ENCODE data around the genes DPPA3, CLEC4A and MFAP5.

- PRO-cap: no peak
Measured at GRCh38 chr12:7711373-7711731, at the start of gene DPPA3. TSS of gene DPPA3 (plus strand) at chr12:7711433.

DNA sequence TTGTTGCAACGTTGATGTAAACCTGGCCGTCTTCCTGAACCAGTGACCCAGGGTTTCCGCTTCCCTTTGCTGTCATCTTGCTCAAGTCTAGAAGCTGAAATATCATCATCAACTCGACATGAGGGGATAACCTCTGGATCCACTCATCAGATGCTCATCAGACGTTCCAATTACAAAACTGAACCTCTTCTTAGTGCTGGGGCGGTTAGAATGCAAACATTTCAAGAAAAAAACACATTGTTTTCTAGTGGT is 29.1 kb downstream of the SLC2A14 start:
- PRO-cap: no peak

- PRO-cap: no peak
Measured at GRCh38 chr12:7881761-7882338, 9.1 kb upstream of the SLC2A14 start.

DNA sequence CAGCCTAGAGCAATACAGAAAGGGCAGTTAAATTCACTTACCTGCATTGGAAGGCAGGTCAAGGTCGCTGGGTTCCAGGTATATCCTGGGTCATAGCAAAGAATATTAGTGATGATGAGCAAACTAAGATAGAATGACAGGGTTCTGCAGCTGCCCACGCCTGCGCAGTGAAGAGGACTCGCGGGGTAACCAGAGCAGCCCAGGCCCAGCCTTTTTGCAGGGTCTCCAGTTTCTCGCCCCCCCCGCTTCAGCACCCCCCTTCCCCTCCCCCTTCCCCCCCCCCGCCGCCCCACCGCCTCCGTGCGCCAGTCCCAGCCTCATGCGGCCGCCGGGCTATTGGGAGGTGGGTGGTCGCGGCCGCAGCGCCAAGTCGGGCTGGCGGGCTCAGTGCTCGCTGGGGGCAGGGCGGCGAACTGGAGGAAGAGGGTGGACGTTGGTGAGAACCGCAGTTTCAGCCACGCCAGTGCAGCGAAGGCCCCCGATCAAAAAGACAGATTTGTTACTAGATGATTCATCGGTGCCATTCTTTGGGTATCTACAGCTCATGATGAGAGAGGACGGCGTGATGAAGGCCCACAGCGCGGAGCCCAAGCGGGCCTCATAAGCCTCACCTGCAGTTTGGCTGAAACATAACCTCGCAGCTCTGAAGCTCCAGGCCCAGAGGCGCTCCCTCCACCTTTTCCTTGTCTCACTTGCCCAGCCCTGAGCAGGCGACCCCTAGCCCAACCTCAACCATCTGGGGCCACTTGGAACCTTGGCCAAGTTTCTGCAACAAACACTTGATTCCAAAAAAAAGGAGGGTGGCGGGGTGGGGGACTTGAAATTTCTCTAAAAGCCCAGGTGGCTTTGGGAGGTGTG is 20.1 kb downstream of the SLC2A3 start:
- PRO-cap: no peak

DNA sequence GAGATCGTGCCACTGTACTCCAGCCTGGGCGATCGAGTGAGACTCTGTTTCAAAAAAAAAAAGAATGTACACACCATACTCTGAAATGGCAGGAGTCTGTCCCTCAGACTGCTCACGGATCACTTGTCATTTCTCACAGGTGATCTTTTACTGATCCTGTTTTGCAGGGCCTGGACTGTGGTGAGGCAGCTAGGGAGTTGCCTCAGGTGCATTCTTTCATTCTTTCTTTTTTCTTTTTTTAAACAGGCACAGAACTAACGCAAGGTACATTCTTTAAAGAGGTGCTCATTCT is 7.7 kb downstream of the SLC2A3 start:
- PRO-cap: no peak

DNA sequence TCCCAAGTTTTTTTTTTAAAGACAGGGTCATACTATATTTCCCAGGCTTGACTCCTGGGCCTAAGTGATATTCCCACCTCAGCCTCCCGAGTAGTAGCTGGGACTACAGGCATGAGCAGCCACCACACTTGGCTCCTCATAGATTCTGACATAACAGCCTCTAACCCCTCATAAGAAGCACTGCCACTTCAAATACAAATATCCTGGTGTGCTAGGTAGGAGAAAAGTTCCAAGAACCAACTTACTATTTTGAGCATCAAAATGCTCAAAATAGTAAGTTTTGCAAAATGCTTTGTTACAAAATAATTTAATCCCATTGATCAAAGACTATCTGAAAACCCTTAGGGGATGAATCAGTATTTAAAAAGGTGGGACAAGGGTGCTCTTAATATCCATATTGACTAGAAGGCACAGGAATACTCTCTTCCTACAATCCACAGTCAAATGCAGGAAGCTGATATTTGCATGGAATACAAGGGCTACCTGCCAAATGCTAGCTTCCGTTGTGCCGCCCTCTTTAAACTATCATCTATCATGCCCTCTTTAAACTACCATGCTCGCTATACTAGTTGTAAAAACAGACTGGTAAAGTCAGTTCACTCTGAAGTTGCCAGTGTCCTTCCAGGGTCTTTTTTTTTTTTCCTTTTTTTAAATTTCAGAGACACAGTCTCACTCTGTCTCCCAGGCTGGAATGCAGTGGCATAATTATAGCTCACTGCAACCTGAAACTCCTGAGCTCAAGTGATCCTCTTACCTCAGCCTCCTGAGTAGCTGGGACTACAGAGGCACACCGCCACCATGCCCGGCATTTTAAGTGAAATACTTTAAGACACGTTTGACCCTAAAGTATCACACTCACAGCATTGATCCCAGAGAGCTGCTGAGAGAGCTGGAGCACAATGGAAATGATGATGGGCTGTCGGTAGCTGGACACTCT is 6.9 kb downstream of the SLC2A3 start:
- PRO-cap: no peak

GRCh38 chr12:8123415-8124117 is at the start of gene CLEC4A:
TSS of gene CLEC4A (plus strand) at chr12:8123617.
- PRO-cap: no peak

DNA sequence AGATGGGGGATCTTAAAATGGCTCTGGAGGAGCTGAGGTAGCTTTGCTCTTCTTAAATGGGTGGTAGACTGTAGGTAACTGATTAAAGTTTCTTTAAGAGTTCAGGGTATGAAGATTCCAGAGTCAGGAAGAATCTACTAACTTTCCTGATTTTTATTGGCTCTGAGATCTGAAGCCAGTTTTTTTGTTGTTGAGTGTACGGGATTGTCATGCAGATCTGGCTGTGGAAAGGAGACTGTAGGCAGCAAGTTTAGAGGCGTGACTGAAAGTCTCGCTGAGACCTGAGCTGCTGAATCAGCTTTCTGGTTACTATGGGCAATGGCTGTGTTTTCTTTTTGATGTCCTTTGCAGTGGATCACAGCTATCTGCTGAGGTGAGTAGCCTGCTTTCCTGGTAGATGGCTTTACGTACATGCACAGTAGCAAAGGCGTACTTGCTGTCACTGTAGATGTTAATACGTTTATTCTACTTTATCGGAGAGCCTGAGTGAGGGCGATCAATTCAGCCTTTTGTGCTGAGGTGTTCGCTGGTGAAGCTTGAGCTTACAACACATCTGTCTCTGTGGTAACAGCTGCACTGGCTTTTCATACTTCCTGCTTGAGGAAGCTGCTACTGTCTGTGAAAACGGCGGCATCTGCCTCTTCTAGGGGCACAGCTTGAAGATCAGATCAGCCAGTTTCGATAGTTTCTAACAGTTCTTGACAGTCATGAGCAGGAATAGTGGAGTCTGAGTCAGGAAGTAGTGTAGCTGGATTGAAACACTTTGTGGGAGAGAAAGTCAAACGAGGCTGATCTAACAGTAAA is 92.8 kb upstream of the FAM90A1 start:
- PRO-cap: unidirectional peak, minus-strand start at position 219 of the sequence

- PRO-cap: no peak
Measured at GRCh38 chr12:8389863-8390212, 65.9 kb upstream of the CLEC6A start.

DNA sequence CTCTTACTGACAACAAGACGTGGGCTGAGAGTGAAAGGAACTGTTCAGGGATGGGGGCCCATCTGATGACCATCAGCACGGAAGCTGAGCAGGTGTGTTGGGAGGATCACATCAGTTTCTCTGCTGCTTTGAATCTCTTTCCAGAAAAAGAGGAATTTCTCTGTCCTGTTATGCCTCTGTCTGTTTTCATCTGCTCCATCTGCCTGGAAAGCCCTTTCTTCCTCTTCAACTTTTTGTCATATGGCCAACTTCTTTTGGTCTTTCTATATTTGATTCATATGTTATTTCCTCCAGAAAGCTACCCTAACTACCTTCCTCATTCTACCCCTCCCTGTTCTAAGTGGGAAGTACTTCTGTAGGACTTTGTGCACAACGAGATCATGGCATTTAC is 5.8 kb downstream of the CLEC4D start:
- PRO-cap: no peak

- PRO-cap: no peak
Measured at GRCh38 chr12:8662603-8663380, at the start of gene MFAP5. TSS of gene MFAP5 (minus strand) at chr12:8662826.

DNA sequence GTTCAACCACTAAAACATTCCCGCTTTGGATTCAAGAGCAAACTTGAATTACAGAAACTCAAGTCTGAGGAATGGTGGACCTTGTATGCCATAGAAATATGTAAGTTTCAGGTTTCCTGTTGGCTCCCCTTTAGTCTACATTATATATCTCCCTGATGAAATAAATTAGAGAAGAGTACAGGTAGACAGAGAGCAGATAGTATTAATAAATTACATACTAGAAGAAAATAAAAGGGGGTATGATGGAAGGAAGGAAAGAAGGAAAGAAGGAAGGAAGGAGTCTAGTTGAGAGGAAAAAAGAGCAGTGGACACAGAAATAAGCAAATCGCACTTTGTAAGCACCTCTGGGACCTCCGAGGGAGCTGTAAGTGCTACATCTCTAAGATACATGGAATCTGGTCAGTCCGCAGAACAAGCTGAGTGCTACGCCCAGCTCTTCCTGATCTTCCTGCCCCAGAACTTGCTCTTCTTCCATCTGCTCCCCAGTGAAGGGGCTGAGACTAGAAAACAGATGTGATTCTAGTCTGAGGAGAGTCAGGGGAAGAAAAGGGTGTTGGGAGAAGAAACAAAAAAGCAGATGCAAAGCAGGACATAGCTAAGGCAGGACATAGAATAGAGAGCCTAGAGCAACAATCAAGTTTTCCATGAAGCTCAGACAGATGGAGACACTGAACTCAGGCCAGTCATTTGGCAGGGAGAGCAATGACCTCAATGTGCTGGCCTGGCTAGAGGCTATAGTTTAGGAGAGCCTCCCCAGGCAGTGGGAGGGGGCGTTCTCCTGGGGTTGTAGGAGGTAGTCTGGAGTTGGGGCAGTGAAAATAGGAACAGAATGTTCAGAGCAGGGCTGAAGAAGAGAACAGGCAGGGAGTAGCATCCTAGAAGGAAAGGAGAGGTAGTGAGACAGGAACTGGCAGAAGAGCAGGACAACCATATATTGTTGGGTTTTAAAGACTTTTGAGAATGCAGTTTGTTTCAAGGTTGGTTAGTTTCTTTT is 1.7 kb upstream of the MFAP5 start:
- PRO-cap: no peak

DNA sequence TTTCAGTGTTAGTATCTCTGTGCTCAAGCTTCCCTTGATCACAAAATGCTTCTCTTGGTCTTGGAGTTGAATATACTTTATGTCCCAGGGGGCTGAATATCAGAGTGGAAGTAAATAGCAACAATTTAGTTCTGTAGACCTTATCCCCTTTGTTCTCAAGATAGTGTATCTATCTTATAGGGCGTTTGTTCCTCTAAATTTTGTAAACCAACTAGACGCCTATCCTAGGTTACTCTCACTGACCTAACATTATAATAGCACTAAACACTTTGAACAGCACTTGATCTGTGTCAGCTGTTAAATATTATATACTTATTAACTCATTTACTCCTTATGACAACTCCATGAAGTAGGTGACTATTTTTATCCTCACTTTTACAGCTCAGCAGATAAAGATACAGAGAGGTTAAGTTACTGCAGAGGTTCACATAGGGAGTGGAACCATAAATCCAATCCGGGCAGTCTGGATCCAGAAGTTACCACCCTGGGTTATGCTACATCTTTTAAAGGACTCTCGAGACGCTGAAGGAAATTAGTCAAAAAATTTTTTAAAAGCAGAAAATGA is 1.5 kb upstream of the RIMKLB start:
- PRO-cap: no peak

DNA sequence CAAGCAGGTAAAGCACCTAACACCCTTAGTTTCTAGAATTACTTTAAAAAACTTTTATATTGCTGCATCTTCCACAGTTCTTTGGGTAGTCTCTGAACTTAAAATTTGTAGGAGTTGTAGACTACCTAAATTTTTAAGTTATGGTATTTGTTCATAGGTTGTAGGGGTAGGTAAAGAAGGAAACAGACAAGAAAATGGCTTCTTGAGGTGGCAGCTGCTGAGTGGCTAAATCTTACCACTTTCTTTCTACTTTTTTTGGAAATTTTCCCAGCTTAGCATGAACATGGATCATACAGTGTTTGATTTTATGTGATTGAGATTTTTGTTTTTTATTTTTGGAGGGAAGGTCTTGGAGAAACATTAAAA is 42.3 kb upstream of the A2ML1 start:
- PRO-cap: no peak

- PRO-cap: no peak
Measured at GRCh38 chr12:8829188-8829471, 6.7 kb downstream of the A2ML1 start.

- PRO-cap: no peak
Measured at GRCh38 chr12:8890486-8890880, 23.8 kb upstream of the PHC1 start.

GRCh38 chr12:9070472-9070846 is 45.3 kb downstream of the A2M start:
- PRO-cap: no peak

DNA sequence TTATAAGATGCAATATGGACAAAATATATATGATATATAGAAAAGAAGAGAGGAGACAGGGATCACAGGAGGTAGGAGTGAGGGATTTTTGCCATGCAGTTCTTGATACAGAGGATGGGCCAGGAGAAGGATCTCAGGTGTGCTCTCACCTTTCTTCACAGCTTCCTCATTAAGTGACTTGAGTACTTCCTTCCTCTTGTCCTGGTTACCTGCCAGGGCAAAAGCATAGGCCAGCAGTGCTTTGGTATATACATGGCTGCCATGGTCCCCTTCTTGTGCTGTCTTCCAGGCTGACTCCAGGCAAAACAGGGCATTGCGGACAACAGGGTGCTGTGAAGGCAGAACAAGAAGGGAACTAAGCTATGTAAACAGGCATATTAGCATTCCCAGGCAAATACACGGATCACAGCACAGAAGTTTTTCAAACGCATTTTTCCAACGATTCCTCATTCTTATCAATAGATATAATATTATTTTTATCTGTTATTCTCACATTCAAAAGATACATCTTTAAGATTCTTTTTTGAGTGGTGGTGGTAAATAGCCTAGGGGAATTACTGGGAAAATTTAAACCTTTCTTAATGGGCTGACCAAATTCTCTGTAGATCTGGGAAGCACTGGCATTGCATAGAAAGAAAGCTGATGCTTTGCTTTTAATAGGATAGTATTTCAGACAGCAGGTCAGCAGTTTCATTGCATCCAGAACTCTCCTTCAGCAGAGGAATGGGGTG is 38.9 kb downstream of the A2M start:
- PRO-cap: no peak

GRCh38 chr12:9109633-9110295 is 6.0 kb downstream of the A2M start:
- PRO-cap: no peak

DNA sequence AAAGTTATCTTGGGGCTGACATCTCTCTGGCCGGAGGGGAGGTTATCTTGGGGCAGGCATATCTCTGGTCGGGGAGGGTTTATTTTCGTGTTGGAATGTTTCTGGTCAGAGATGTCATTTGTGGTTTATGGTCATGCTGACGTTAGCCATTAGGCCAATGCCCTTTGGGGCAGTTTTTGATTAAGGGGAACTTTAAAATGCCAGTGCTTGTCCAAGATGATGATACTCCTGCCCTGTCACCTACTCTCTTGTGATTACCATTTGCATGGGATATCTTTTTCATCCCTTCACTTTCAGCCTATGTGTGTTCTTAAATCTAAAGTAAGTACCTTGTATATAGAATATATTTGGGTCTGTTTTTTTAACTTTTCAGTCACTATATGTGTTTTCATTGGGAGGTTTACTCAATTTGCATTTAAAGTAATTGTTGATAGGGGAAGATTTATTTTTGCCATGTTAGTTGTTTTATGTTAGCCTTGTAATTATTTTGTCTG is 29.1 kb upstream of the A2M start:
- PRO-cap: no peak